ENCODE measurements around a stretch of chr6.

- RRBS, 2 experiments: no CpG with 5 or more reads among the region's 14 CpGs
Observed at GRCh38 chr6:41784408-41785422, 2.8 kb upstream of the TOMM6 start.

- RRBS, 2 experiments: no CpG with 5 or more reads among the region's 11 CpGs
Observed at GRCh38 chr6:41917336-41918092, 3.4 kb downstream of the MED20 start.

DNA sequence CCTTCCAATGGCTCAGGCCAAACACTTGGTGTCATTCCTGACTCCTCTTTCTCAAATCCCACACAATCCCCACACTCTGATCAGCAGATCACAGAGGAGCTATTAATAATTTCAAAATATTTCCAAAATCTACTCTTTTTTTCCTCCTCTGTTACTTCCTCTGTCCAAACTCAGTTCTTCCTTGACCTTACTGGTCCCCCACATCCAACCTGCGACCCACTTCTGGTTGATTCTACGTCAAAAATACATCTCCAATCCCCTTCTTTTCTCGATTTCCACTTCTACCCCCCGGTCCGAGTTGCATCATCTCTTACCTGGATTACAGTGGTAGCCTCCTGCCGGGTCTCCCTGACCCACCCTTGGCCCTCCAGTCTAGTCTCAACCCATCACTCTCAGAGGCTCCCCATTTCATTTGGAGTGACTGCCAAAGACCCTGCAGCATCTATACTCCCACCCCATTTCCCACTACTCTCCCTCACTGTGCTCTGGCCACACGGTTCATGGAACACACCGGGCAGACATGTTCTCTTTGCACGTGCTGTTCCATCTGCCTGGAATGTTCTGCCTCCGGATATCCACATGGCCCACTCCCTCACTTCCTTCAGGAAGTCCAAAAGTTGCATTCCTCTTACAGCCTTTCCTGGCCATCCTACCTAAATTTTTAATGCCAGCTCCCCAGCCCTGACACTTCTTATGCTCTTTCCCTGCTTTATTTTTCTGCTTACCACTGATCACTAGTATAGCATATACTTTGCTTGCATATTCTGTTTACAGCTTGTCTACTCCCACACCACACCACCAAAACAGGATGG, 6.1 kb upstream of the CCND3 start:
- RRBS, 2 experiments: 66 to 85% methylated on average over 3 to 6 of the region's 10 CpGs

DNA sequence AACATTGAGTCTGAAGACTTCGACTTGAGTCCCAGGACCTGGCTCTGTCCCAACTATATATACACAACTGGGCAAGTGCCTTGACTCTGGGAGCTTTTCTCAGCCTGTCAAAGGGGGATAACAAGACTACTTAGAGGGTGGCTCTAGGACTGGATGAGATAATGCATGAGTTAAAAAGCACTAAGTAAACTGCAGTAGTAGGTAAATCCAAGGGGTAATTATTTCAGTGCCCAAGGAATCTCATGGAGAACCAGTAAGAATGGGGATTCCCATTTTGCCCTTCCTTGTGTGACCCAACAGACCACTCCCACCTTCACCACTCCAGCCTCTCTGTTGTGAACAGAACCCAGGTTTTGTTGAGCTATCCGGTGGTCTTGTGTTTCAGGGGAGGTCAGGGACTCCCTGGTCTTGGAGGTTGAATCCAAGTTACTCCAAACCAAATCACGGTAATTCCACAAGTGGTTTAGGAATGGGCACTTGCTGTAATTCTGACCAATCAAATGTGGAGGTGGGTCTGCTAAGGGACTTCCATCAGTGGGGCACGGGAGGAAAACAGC, 11.8 kb upstream of the CCND3 start:
- RRBS, 2 experiments: no CpG with 5 or more reads among the region's 4 CpGs

- RRBS, 2 experiments: no CpG with 5 or more reads among the region's 1 CpG
Observed at GRCh38 chr6:42092822-42093346, 42.6 kb downstream of the TAF8 start.

GRCh38 chr6:42100556-42100798, 41.9 kb downstream of the C6orf132 start:
- RRBS, 2 experiments: no CpG with 5 or more reads among the region's 2 CpGs

DNA sequence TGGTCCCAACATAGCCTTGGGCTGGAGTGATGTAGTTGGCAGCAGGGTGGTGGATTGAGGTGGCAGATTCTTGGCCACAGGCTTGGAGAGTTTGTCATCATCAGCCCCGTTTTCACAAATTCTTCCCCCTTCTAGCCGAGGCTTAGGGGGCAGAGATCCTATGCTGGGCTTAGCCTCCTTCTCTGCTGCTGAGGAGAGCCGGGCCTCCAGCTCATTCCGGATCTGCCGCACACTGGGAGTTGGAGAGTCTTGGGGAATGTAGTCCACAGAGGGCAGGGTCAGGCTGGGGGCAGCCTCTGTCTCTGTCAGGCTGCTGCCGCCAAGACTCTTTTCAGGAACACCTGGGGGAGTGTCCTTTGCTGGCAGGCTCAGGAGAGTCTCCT, 36.4 kb downstream of the C6orf132 start:
- RRBS, 2 experiments: no CpG with 5 or more reads among the region's 6 CpGs

GRCh38 chr6:42280065-42280768, 62.6 kb upstream of the MRPS10 start:
- RRBS, 2 experiments: 40% methylated on average over 4 of the region's 23 CpGs; no CpG with 5 or more reads in 1 of the 2 experiments

DNA sequence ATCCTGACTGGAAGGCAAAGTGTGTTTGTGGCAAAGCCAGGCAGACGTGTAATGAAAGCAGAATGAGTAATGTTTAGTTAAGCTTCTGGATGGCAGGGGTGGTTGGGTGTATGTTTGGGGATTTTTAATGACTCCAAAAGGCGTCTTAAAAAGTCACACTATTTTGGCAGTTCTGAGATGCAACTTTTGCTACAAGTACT, 94.1 kb downstream of the TRERF1 start:
- RRBS, 2 experiments: no CpG with 5 or more reads among the region's 2 CpGs

DNA sequence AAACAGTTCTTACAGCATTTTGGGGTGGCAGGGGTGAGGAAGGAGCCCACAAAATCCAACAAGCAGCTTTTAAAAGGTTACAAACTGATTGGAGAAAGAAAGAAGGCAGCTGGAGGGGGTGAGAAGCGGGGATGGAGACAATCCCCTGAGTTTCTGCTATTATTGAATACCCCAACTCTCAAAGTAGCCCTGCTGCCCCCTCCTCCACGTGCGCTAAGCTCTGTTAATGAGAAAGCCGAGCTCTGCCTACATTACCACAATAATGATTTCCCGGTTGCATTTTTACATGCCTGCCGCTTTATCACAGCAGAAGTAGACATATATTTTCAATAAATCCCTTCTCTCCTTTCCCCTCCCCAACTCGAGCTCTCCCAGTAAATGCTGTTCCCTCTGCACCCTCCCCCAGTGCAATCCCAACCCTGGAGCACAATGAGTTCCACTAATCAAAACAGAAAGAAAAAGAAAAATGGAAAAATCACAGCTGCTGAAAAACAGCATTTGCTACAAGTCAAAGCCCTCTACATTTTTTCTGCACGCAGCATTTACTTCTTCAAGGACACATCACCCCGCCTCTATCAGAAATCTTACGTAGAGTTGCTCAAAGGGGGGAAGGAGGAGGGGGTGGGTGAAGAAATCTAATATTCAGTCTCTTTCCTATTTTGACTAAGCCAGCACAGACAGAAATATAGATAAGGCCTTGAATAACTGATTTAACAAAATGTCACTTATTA, 10.8 kb downstream of the TRERF1 start:
- RRBS, 2 experiments: no CpG with 5 or more reads among the region's 10 CpGs

- RRBS, 2 experiments: no CpG with 5 or more reads among the region's 12 CpGs
Observed at GRCh38 chr6:42697794-42698336, 24.5 kb downstream of the PRPH2 start.

DNA sequence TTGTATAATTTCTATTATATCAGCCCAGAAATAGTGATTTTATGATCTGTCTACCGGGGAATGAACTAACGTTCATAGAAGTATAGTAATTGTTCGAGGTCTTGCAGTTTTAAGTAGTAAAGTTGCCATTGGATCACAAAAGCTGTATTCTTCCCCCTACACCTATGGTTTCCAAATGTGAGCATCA, 2.6 kb downstream of the BICRAL start:
- RRBS, 2 experiments: no CpG with 5 or more reads among the region's 3 CpGs

DNA sequence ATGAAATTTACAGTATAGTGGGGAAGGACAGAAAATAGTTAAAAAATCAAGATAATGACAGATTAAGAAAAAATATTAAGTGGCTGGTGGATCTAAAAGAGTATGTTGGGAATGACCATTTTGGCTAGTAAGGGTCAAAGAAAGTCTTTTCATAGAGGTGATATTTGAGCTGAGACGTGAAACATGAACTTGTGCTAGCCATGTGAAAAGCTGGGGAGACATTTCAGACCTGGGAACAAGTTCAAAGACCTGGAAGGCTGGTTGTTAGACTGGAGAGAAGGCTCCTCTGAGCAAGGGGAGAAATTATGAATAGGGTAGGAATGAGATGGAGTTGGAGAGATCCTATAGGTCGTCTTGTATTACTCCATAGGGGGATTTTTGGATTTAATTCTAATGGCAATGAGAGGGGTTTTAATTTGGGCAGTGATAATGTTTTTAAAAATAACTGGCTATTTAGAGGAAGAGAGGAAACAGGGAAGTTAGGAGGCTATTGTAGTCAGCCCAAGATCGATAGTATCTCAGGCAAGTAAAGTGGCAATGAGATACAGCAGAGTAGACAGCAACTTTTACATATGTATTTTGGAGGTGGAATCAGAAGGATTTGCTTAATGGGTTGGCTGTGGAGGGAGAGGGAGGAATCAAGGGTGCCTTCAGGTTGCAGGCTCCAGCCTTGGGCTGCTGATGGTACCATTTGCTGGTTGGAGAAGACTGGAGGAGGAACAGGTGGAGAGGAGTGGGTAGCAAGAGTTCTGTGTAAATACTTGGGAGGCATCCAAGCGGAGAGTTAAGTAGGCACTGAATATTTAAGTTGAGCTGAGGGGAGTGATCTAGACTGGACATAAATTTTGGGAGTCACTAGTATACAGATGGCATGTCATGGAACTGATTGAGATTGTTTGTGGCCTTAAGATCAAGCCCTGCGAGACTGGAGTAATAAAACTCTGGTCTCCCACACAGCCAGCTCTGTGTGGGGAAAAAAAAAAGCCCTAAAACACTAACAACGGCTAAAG, 5.0 kb downstream of the BICRAL start:
- RRBS, 2 experiments: no CpG with 5 or more reads among the region's 6 CpGs

GRCh38 chr6:42985121-42985552, 767 bp downstream of the PPP2R5D start:
- RRBS, 2 experiments: no CpG with 5 or more reads among the region's 8 CpGs

- RRBS, 2 experiments: no CpG with 5 or more reads among the region's 23 CpGs
Observed at GRCh38 chr6:43016114-43017397, 2.5 kb downstream of the KLHDC3 start.

DNA sequence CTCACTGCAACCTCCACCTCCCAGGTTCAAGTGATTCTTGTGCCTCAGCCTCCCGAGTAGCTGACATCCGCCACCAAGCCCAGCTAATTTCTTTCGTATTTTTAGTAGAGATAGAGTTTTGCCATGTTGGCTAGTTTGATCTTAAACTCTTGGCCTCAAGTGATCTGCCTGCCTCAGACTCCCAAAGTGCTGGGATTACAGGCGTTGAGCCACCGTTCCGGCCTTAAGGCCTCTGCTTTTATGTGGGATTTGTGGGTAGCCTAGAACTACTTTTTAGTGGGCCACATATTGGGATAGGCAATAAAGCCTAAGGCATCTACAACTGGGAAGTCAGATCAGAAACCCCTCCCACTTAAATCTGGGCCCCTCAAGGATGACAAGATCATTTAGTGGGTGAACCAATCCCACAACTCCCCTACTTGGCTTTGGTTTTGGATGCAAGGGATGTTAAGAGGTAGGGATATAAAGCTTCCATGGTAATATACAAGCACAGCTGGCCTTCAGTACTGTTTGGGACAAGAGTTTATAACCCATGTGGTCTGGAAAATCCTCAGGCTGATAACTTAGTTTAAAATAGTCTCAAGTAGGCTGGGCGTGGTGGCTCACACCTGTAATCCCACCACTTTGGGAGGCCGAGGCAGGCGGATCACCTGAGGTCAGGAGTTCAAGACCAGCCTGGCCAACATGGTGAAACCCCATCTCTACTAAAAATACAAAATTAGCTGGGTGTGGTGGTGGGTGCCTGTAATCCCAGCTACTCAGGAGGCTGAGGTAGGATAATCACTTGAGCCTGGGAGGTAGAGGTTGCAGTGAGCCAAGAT, 8.5 kb downstream of the RRP36 start:
- RRBS, 2 experiments: no CpG with 5 or more reads among the region's 9 CpGs

DNA sequence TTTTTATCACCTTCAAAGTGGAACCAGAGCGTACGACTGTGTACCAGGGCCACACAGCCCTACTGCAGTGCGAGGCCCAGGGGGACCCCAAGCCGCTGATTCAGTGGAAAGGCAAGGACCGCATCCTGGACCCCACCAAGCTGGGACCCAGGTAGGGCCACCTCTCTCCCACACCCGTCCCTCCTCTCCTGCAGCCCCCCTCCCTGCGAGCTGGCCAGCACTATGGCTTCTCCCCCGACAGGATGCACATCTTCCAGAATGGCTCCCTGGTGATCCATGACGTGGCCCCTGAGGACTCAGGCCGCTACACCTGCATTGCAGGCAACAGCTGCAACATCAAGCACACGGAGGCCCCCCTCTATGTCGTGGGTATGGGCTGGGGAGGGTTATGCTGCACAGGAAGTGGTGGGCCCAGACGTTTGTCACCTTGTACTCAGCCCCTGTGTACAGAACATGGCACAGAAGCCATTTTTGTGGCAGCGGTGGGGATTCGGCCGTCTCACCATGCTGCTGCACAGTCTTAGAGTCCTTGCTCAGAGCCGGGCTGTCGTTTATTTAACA, 29.1 kb upstream of the SRF start:
- RRBS, 2 experiments: no CpG with 5 or more reads among the region's 18 CpGs

- RRBS, 2 experiments: no CpG with 5 or more reads among the region's 1 CpG
Observed at GRCh38 chr6:43147285-43147655, 23.8 kb upstream of the SRF start.

DNA sequence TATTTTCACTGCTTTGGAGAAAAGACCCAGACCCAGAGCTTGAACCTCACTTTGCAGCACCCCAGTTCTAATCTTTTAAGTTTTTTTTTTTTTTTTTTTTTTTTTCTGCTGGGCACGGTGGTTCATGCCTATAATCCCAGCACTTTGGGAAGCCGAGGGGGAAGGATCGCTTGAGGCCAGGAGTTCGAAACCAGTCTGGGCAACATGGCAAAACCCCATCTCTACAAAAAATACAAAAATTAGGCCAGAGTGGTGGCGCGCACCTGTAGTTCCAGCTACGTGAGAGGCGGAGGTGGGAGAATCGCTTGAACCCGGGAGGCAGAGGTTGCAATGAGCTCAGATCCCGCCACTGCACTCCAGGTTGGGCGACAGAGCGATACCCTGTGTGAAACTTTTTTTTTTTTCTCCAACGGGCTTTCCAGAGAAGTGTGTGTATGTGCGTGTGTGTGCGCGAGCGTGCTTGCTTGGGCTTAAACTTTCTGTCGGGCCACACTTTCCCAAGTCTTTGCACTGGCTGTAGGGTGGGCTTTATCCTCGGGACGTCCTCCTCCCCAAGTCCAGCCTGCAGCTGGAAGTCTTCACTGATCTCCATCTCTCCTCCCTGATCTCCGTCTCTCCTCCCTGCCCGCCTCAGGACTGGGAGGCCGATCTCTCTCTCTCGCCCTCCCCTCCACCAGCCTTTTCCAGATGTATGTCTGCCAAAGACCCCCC, 1.0 kb upstream of the SRF start:
- RRBS, 2 experiments: no CpG with 5 or more reads among the region's 25 CpGs

GRCh38 chr6:43175715-43176241, 4.7 kb downstream of the SRF start:
- RRBS, 2 experiments: no CpG with 5 or more reads among the region's 10 CpGs